ENCODE results near the genes PRXL2B and MMEL1.

- PRO-cap: no peak
These were observed 10.7 kb upstream of the PRXL2B start for GRCh38 chr1:2575516-2576550.

DNA sequence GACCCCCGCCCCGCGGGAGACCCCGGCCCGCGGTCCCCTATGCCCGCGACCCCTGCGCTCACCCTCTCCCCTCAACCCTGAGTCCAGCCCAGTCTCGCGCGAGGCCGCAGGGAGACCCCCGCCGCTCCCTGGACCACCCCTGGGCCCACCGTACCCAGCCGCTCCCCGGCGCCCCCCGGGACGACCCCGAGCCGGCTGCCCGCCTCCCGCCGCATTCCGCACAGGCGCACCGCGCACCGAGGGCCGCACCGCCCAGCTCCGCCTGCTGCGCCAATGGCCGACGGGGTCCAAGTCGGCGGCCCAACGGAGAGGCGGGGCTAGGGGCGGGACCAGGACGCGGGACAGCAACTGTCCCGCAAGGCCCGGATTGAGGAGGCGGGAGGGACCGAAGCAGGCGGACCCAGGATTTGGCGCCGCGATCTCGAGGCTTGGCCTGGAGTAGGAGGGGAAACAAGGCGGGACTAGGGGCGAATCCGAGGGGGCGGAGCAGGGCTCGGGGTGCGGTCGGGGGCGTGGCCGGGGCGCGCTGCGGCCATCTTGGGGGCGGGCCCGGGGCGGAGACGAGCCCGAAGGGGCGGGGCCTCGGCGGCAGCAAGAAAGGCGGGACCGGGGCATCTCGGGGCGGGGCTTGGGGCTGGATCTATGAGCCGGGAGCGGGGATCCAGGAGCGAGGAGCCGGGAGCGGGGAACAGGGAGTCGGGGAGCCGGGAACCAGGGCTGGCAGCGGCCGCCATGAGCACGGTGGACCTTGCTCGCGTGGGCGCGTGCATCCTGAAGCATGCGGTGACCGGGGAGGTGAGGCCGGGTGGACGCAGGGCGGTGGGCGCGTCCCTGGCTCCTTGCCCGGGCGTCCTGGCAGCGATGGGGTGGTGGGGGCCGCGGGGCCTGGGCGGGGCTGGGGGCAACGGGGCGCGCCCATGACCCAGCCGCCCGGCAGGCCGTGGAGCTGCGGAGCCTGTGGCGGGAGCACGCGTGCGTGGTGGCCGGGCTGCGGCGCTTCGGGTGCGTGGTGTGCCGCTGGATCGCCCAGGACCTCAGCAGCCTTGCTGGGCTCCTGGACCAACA, at the start of gene PRXL2B:
TSS of gene PRXL2B (plus strand) at position 624 of the 1,065 bp plus-strand sequence.
- PRO-cap: bidirectional peak, plus-strand start at position 370 of the sequence, minus-strand start at position 275 of the sequence; bidirectional peak, plus-strand start at position 687 of the sequence, minus-strand start at position 463 of the sequence

DNA sequence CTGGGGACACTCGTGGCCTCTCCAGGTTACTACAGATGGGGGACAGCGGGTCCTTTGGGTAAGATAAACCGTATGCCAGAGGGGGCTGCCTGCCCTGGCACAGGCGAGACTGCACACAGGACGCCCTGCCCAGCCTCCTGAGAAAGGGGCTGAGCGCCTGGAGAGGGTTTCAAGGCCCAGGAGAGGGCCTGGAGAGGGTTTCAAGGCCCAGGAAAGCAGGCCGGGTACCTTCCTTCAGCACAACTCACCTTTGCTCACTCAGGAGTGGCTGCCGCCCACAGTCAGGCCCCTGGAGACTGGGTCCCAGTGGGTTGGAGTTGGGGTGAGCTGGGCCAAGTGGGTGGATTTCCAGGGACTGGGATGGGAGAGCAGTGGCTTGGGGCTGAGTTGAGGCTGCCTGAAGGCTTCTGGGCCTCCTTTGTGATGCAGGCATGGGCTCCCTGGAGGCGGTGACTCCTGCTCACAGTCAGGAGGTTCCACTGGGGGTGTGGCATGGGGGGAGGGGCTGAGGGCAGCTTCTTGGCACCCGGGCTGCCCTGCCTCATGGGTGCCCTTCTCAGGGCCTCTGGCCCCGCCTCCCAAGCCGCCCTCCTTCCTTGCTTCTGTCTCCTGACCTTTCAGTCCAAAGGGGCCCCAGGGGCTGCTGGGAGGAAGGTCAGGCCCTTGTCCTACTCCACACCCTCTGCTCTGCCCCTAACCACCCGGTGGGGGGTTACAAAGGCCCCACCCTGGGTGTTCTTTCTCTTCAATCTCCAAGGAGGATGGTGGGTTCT, at the start of gene MMEL1:
TSS of gene MMEL1 (minus strand) at position 399 of the 773 bp plus-strand sequence.
- PRO-cap: no peak

GRCh38 chr1:3004374-3004622, 17.0 kb upstream of the ACTRT2 start:
- PRO-cap: no peak

GRCh38 chr1:3078241-3079006, 9.4 kb downstream of the PRDM16 start:
- PRO-cap: no peak

DNA sequence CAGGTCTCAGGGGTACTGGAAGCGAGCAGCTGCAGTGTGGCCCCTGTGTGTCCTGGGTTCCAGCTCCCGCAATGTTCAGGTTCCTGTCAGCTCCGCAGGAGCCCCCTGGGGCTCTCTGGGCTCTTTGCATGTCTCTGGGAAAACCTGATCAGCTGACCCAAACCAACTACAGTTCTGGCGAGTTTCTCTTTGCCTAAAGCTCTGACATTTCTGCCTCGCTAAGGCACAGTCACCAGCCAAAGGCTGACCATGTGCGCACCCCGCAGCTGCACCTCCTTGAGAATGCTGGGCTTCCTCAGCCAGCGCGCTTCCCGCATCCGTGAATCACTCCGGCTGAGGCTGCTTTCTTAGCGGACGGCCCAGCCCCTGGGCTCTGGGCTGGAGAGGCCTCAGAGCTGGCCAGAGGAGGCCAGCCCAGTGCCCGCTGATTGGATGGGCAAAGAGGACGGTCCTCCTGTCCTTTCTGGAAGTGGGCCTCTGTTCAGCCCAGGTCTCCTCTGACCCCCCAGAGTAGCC, 56.0 kb downstream of the PRDM16 start:
- PRO-cap: no peak

DNA sequence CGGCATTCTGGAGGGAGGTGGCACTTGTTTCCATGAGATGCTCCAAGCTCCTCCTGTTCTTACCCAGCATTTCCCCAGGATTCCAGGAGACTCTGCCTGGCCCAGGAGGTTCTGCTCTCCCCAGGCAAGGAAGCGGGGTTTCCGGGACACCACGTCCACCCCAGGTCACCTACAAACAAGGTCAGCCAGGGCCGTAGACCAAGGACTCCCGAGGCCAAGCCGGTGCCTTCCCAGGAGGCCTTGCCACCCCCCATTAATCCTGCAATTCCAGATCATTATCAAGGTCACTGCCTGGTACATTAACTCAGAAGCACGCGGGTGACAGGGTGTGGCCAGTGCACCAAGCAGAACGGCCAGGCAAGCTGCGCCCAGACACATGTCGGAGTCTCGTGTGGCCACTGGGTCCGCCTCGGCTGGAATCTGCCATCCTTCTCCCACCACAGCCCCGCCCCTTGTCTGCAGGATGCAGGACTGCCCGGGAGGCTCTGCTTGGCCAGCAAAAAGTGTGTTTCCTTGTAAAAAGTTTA, 144.7 kb downstream of the PRDM16 start:
- PRO-cap: no peak

DNA sequence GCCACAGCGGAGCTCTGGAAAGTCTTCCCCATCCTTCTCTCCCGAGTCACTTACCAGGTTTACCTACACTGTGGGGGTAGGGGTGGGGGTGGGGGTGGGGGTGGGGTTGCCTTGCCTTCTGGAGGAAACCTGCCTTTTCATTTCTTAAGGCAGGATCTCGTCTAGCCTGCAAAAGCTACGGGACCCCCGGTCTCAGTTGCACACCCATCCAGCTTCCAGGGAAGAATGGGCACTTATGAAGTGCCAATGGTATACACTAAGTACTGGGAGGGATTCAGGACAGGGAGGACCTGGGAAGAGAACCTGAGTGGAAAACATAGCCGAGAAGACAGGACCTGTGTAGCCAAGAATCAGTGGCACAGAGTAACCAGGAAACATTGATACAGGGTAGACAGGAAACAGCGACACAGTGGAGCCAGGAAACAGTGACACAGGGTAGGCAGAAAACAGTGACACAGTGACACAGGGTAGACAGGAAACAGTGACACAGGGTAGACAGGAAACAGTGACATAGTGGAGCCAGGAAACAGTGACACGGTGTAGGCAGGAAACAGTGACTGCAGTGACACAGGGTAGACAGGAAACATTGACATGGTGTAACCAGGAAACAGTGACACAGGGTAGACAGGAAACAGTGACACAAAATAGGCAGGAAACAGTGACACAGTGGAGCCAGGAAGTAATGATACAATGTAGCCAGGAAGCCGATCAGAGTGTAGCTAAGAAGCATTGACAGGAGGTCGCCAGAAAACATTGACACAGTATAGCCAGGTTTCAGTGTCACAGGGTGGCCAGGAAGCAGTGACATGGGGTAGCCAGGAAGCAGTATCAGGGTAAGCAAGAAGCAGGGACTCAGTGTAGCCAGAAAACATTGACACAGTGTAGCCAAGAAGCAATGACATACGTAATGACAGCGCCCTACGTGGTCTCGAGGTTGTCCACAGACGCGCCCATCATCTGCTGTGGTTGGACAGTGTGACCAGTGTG, 138.0 kb upstream of the ARHGEF16 start:
- PRO-cap: no peak

DNA sequence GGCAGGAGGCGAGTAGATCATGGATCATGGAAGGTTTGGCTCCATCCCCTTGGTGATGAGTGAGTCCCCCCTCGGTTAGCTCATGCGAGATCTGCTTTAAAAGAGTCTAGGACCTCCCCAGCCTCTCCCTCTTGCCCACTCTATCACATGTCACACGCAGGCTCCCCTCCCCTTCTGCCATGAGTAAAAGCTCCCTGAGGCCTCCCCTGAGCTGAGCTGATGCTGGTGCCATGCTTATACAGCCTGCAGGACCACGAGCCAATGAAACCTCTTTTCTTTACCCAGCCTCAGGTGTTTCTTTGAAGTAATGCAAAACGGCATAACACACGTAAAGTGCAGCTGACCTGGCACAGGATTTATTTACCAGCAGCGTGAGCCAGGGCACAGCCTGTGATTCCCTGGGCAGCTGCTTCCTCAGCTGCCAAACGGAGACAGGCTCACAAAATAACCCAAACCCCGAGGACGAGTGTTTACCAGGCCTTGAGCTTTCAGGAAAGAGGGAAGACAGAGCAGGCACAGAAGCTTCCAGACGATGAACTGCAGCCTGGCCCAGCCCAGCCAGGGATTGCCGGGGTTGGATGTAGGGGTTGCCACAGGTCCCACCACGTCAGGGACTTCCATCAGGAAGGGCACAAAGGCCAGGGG, 120.6 kb upstream of the ARHGEF16 start:
- PRO-cap: no peak

- PRO-cap: no peak
These were observed 3.0 kb downstream of the ARHGEF16 start for GRCh38 chr1:3457216-3458147.

- PRO-cap: no peak
These were observed 5.0 kb downstream of the ARHGEF16 start for GRCh38 chr1:3459320-3460048.

DNA sequence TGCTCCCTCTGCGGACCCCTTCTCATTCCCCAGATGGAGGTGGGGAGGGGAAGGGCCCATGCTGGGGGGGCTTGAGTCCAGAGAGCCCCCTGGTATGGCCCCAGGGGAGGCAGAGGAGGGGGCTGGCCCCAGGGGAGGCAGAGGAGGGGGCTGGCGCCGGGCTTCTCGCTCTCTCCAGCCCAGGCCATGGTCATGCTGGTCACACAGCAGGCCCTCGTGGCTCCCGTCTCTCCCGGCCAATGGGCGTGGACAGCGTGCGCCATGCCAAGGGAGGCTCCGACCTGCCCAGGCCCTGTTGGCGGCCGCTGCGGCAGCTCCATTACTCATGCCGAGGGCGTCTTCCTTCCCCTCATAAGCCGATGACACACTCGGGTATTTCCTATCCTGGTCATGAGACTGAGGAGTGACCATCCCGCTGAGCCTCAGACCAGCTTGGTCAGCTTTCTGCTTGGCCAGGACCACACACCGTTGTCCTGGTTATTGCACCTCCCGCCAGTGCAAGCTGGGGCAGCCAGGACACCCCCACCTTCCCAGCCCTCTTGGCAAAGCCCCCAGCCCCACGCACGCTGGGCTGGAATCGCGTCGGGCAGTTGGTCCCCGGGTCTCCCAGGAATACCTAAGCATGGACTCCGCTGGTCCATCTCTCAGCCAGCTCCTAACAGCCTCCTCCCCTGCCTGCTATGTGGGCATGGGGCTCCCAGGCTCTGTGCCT, 49.7 kb downstream of the ARHGEF16 start:
- PRO-cap: no peak

- PRO-cap: no peak
These were observed 50.3 kb downstream of the ARHGEF16 start for GRCh38 chr1:3504771-3505127.

- PRO-cap: no peak
These were observed 26.1 kb downstream of the CEP104 start for GRCh38 chr1:3830954-3831327.

DNA sequence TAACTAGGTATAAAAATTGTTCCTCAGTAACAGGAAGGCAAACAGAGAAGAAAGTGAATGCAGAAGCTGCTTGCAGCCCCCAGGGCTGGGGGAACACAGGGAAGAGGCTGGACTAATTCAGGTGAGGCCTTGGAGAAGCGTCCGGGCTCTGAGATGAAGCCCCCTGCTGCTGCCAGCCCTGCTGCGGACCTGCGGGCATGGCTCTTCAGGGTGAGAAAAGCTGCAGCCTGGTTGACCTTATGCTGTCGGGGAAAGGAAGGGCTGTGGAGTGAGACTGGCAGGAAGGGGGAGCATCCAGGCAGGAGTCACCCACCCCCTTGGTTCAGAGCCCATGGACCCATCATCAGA, 301.9 kb upstream of the AJAP1 start:
- PRO-cap: no peak

DNA sequence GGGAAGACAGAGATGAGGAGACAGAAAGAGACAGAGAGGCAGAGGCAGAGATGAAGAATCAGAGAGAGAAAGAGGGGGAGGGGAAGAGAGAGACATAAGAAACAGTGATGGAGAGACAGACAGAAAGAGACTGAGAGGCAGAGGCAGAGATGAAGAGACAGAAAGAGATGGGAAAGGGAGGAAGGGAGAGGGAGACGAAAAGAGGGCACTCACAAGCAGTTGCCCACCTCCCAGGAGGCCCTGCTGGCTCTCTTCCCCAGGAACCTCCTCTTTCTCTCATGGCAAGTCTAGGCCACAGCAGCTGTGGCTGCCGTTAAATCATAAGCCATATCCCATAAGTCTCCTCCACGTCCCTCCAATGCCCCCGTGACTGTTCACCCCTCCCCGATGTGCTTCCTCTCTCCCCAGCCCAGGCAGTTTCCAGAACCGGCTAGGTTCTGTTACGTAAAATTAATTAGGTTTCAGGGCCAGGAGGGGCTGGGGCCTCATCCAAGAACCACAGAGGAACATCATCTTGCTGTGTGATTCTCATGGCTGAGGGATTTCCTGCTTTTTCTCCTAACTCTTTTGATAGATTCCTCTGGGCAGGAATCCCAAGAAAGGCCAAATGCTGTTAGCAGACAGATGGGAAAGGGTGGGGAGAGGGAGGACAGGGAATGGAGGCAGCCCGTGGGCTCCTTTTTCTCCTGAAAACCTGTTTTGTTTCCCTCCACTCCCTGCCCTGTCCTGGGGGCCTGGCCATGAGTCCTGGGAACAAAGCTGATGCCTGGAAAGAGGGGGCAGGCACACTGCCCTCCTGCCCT, 141.8 kb upstream of the AJAP1 start:
- PRO-cap: no peak

DNA sequence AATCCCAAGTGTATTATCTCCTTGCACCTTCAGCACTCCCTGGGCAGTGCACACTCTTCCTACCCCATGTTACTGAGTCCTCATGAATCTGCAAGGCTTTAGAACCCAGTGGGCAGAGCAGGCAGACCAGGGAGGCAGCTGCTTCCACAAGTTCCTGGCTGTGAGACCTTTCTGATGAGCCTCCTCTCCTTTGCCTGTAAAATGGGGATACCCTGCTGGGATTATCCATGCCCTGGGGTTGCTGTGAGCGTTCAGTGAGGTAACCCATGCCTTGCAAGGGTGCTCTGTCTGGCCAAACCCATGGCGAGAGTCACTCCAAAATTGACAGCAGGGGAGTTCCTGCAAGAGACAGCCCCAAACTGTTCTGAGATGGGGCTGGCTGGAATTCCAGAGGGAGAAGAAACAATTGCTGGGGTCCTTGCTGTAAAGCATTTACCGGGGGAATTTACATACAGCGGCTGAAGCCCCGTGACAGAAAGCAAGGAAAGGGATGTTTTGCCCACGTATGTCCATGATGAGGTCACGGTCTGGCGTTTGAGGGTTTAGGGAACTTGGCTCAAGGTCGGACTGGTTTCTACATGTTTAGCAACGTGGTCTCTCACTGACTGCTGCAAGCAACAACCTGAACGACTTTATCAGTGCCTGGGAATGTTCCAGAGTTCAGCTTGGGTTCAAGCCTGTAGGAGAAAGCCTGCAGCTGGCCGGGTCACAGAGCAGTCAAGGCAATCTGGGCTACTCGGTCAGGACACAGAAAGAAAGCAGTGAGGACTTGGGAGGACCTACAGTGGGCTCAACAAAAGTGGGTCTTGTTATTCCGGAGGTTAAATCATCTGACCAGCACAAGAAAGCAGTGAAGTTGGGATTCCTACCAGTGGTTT, 323.1 kb downstream of the AJAP1 start:
- PRO-cap: no peak

GRCh38 chr1:5328922-5329767, 663.1 kb downstream of the NPHP4 start:
- PRO-cap: no peak

DNA sequence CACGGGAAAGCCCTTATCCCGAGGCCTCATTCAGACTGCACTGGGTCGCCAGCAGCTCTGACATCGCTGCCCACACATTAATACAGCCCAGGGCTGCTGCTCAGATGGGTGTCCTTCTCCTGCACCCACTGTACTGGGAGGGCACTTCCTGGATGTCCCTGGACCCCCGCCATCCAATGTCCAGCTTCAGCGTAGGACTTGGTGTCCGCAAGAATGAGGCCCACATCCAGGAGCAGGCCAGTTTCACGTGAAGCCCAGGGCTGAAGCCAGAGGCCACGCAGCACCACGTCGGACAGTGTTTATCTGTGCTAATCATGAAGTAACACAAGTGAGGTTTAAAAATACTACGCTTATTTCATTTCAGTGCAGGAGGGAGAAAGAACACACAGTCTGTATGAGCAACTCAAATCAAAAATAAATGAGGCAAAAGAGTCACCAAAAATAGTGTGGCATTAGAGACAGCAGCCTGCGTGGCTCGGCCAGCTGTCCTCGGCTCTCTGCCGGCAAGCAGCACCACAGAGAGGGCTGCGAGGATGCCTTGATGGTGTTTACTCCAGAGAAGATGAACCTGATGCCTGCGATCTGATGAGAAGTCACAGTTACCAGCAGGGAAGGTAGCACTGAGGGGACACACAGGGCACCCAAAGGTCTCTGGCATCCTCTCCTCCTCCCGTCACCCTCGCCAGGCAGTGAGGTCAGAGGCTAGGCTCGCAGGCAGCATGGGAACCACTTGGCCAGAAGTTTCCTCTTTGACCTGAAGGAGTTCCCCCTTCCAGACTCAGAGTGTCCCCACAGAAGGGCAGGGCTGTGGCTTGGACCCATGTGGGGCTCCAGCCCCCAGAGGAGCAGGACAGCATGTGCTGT, 22.1 kb upstream of the NPHP4 start:
- PRO-cap: no peak

- PRO-cap: bidirectional peak, plus-strand start at chr1:6148874, minus-strand start at chr1:6148738
These were observed 31.5 kb downstream of the CHD5 start for GRCh38 chr1:6148554-6149119.